Neural cell (in vitro differentiated cells): ENCODE data around the gene PNRC2.

DNA sequence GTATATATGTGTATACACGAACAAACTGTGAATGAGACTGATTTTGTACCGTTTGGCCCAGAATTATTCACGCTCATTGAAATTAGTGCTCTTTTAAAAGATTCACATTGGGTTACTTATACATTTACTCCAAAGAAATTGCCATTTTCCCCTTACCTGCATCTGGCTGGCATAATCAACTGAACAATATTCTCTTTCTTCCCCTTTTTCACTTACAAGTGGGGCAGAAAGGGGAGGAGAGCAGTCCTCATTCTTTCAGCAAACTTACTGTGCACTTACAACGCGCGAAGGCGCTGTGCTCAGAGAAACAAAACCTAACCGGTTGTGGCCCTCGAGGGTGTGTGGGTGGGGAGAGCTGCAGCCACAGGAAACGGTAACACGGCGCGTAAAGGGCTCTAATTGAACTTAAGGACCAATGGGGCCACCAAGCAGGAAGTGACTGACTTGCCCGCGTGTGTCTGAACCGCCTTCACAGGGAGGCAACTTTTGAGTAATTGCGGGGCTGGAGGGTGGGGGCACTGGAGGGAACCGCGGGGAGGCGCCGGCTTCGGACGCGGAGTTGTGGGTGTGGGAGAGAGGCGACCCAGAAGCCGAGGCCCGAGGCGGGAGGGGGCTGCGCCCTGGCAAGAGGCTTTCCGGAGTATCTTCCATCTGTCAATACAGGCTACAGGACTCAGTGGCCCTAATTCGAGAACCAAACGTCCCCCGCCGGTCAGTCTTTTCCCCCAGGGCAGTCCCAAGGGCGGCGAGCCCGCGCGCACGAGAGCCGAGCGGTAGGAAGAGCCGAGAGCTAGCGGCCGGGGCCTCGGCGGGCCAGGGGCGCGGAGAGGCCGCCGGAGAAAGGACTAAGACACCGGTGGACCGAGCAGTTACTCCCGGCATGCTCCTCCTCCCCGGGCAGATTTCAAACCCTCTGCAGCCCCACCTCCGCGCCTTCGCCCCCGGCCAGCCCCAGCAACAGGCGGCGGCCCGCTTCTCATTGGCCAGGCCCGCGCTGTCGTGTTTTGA, 557 bp upstream of the PNRC2 start:
- RAMPAGE, long total RNA = no peak

DNA sequence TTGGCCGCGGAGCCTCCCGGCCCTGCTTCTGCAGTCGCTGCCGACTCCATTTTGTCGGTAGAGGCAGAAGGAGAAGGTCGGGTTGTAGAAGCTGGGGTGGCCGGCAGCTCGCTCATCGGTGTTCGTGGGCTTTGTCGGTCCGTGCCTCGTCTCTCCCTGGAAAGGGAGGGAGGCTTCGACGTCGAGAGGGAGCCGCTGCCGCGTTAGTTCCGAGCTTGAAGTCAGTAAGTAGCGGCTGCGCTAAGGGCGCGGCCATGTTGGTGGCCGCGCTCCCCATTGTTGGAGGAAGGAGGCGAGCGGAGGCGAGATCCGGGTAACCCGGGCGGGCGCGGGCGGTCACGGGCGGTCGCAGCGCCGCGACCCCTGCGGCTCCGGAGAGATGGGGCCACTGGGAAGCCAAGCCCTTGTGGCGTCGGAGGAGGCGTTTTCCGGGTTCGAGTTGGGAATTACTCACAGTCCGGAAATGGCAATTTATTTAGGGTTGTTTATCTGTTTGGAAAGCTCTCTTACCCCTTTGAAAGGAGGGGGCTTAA, at the start of gene PNRC2:
Gene PNRC2 (plus strand): TSS at position 54 of the 533 bp plus-strand sequence.
- RAMPAGE, long total RNA = start-site peak on the plus strand centred at position 62 of the sequence, 18 bp wide, 171 and 1,485 reads in 2 replicates; start-site peak on the plus strand centred at position 313 of the sequence, 112 bp wide, 205 and 118 reads in 2 replicates

DNA sequence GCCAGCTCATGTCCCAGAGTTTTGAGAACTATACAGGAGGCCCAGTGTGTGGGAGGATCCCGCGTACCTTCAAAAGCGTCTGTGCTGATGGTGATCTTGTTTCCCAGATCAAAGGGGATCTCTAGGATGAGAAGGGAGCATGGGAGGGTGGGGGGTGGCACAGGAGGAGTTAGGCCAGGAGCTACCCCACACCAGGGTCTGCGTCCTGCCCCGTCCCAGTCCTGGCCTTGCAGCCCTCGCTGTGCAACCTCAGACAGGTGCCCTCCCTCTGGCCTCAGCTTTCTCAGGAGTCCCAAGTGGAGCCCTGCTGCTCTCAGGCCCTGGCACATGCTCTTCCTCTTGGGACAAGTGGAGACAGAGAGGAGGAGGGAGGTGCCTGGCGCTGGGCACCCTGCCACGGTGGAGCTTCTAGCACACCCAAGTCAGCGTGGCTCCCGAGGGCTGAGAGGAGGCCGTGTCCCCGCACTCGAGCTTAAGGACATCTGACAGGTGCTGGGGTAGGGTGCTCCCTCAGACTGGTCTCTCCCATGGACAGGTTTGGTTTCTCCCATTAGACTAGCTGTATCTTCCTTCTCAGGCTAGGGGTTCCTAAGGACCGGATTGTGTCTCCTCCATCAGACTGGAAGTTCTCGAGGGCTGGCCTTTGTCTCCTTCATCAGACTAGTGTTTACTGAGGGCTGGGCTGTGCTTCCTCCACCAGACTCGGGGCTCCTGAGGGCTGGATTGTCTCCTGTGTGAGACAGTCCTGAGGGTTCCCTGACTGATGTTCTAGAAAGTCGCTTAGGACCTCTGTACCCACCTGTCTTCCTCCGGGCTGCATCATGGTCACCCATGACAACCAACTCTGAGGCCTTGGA, 21.7 kb downstream of the MYOM3 start:
- RAMPAGE, long total RNA = no peak

DNA sequence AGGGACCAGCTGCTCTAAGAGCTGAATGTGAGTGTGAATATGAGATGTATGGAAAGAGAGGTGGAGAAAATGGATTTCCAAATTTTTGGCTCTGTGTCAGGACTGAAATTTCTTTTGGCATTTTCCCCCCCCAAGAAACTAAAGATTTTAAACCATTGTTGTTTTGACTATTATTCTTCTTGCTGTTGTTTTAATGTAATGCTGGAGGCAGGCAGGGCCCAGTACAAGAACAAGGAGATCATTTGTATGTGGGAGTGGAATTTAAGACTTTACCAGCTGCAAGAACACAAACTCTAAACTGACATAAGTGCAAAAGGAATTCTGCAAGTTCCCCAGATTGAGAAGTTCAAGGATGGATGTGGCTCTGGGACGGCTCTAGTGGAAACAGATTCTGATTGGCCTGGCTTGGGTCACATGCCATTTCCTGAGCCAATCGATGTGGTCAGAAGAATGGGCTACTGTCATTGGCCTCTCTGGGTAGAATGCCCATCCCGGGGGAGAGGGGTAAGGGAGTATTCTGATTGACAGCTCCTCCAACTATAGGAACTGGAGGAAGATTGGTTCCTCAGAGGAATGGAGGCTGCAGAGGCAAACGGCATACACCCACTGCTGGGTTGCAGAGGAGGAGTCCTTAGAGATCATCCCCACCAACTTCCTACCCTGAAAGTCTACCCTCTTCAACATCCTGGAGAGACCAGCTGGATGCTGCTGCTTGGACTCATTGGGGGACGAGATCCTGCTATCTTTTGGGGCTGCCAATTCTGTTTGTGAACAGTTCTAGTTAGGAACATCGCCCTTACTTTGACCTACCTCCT, 5.9 kb upstream of the IFNLR1 start:
- RAMPAGE, long total RNA = no peak

- RAMPAGE, long total RNA = no peak
Observed at GRCh38 chr1:24567825-24568522, 12.1 kb downstream of the NCMAP start.

GRCh38 chr1:24619524-24619806, 23.6 kb upstream of the SRRM1 start:
- RAMPAGE, long total RNA = no peak

GRCh38 chr1:24655282-24656098, 12.4 kb downstream of the SRRM1 start:
- RAMPAGE, long total RNA = no peak

DNA sequence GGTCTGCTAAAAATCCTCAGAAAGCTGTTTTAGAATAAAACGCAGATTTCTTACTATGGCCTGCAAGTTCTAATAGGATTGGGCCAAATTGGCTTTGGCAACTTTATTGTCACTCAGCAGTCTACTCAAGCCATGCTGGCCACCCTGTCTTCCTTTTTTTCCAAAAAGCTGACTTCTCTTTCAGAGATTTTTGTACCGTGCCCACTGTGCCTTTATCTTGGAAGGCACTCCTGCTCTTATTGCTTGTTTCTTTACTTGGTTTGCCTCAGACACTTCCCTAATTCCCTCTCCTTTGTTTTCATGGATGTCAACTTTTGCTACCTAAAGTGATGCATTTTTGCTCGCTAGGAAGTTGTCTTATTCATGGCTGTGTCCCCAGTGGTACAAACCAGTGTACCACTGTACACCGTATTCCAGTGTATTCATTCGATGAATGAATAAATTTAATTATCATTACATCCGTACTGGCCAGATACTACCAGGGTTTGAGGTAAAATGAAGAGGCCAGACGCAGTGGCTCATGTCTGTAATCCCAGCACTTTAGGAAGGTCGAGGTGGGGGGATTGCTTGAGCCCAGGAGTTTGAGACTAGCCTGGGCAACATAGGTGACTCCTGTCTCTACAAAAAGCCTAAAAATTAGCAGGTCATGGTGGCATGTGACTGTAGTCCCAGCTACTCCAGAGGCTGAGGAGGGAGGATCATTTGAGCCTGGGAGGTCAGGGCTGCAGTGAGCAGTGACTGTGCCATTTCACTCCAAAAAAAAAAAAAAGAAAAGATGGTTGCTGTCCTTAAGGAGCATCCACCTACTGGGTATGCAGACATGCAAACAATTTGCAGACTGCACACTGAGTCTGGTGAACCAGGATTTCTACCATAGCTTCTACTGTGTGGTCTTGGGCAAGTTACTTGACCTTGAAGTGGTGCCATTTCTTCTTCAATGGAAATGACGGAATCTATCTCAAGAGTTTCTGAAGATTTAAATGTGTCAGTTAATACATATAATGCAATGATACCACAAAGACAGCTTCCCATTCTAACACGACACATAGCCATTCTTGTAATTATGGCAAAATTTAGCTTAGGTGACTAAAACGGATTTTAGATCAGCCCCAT, 34.1 kb downstream of the SRRM1 start:
- RAMPAGE, long total RNA = no peak

DNA sequence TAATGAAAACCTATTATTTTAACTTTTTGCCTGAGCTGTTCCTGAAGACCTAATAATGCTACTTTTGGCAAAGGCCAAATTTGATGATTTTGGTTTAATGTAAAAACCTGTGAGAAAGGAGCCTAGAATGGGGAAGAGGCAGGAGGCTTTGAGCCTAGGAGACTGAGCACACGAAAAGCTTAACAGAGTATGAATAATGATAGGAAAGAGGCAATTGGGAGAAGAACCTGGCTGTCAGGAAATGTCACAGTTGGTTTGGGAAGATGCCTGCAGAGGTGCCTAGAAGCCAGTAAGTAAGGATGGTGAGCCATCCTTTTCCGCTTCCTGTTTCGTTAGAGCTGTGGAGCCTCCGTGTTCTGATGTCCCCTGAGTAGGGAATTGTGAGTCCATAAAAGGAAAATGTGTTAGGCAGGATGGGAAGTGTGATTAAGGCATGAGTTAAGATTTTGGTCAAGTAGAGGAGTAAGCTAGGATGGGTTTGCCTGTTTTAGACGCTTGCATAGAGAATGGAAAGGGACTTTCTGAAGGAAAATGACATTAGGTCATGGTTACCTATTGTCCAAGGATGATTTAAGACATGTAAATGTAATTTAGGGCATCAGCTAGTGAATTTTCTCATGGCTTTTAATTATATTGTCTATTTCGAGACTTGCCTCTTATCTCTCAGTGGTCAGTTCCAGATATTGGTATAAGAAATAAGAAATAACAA, 9.0 kb downstream of the CLIC4 start:
- RAMPAGE, long total RNA = no peak

DNA sequence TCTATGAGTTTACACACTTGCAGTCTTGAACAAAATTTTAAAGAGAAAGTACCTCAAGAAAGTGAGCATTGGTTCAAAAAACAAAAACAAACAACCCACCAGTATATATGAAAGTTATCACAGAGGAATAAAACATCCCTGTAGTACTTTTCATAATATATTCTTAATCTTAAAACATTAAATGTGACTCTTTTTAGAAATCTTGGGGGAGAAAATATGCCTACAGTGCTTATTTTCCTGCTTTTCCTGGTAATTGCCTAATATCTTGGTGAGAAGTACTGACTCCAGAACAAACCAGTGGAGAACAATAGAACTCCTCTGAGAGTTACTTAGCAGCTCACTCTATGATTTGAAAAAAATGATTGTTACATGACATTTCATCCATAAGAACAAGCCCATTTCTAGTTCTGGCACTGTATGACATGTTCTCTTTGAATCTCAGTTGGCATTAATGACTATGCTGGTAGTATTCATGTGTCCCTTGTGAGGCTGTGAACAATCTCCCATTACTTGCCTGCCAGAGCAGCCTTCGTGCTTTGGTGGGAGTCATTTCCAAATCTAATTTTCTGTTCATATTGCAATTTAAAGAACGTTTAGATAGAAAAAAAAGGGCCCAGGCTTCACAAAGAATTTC, 57.9 kb downstream of the CLIC4 start:
- RAMPAGE, long total RNA = no peak

GRCh38 chr1:24847764-24848836, 82.0 kb downstream of the RUNX3 start:
- RAMPAGE, long total RNA = no peak

- RAMPAGE, long total RNA = no peak
Observed at GRCh38 chr1:24862123-24862734, 67.8 kb downstream of the RUNX3 start.

GRCh38 chr1:24905429-24905900, 24.6 kb downstream of the RUNX3 start:
- RAMPAGE, long total RNA = no peak

GRCh38 chr1:24927372-24928438, 2.4 kb downstream of the RUNX3 start:
- RAMPAGE, long total RNA = no peak

GRCh38 chr1:24963231-24963936, 33.3 kb upstream of the RUNX3 start:
- RAMPAGE, long total RNA = no peak

DNA sequence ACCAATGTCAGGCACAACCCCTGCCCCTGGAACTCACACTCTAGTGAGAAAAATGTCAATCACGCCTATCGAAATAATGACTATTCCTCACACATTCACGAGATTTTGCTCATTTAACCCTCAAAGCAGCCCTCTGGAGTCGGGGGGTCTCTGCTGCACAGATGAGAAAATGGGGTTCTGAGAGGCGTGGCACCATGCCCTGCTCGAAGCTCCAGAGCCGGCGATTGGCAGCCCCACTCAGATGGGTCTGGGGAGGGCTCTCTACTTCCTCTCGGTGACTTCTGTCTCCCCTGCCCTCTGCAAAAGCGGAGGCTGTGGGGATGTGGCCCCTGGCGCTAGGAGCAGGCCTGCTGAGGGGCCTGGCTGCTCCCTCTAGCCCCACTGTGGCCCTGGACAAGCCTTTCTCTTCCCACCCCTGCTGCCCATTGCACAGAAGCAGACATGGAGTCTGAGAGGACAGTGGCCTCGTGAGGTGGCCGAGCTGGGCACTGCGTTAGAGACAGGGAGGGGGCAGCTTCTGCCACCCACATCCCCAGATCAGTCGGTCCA, 90.4 kb upstream of the RUNX3 start:
- RAMPAGE, long total RNA = no peak

DNA sequence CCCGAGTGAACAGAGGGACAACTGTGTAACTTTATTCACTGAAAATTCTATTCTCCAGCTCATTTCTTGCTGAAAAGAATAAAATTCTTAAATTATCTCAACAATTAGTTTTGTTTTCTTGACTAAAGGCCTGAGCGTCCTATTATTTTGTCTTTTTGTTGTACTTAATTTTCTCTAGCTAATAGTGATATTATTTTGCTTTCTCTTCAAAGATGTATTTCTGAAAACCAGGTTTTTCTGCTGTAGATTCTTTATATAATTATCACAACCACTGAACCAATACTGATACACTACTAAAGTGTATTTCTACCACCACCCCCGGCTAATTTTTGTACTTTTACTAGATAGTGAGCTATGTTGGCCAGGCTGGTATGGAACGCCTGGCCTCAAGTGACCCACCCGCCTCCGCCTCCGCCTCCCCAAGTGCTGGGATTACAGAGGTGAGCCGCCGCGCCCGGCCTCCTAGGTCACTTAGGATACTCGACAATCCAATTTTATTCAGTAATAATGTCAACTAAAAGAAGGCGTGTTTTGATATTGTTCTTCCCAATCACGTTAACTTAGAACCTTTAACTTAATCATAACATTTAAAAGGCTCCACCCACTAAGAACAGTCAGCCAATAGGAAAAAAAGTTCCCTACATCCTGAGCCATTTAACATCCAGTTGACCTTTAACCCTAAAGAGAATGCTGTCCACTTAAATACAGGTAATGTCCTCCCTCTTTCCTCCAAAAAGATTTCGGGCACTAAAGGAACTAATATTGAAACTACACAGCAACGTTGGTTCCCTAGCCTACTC, 1.5 kb downstream of the RSRP1 start:
- RAMPAGE, long total RNA = no peak

DNA sequence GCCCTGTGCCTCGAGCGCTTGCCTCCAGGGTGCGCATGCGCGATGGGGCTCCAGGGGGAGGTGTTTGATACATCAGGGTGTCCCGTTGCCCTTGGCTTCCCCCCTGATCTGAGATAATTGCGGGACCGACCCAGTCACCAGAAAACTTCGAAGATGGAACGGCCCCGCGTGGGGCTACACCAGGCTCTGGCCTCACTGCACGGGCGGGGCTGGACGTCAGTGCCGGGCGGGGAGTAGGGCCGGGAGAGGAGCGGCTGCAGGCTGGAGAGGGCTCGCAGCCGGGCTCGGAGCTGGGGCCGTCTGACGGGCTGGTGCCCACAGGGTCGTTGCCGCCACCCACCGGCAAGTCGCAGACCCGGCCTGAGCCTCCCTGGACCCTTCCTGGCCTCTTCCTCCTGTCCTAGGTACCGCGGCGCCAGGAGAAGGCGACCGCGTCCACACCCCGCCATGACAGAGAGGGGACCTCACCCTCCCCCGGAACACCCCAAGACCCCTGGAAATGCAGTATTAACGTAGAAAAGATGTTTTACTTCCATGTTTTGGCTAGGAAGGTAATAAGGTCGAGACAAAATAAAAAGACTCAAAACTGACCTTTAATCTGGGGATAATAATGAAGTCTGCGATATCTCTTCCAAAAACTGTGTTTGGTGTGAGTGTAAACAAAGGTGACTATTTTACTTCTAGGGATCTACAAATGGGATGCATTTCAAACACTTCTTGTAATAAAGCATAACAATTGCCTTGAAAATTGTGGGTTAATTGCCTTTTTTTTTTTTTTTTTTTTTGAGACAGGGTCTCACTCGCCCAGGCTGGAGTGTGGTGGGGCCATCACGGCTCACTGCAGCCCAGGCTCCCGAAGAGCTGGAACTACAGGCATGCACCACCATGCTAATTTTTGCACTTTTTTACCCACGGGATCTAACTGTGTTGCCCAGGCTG, 601 bp upstream of the RSRP1 start:
- RAMPAGE, long total RNA = no peak

GRCh38 chr1:25361870-25362498, 23.9 kb downstream of the TMEM50A start:
- RAMPAGE, long total RNA = no peak

GRCh38 chr1:25431888-25432418, 1.3 kb downstream of the MACO1 start:
- RAMPAGE, long total RNA = no peak